Neuron (in vitro differentiated cells): ENCODE results near the gene FDX1.

GRCh38 chr11:107929709-107930344 is 1.6 kb downstream of the RAB39A start:
- PRO-cap, result unidirectional peak, minus-strand start at chr11:107930002

DNA sequence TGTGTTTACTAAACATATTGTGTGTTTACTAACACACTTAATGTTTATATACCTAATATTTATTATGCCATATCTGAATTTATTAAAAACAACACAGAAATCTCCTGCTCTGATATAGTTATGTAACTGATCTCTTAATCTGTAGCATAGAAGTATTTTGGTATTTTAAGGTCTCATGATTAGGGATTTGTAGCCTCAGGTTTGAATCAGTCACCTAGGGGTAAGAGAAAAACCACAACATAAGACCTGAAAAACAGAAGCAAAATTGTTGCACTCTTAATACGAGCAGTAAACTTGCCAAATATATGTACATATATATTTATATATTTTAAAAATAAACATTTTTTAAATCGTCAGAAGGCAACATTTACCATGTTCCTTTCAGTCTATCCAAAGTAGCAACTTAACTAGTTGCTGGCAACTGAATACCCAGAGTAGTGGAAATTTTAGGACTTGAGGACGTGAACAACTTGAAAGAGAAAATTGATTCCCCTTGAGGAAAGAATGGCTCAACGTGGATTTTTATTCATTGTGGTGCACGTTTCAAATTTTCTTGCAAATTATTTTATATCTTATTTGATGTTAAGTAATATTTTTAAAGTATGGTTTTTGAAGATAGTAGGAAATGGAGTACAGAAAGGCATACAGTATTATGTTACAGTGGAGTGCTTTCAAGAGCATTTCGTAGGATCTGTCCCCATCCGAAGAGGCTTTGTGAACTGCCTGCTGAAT is 16.0 kb upstream of the ACAT1 start:
- PRO-cap, result no peak

DNA sequence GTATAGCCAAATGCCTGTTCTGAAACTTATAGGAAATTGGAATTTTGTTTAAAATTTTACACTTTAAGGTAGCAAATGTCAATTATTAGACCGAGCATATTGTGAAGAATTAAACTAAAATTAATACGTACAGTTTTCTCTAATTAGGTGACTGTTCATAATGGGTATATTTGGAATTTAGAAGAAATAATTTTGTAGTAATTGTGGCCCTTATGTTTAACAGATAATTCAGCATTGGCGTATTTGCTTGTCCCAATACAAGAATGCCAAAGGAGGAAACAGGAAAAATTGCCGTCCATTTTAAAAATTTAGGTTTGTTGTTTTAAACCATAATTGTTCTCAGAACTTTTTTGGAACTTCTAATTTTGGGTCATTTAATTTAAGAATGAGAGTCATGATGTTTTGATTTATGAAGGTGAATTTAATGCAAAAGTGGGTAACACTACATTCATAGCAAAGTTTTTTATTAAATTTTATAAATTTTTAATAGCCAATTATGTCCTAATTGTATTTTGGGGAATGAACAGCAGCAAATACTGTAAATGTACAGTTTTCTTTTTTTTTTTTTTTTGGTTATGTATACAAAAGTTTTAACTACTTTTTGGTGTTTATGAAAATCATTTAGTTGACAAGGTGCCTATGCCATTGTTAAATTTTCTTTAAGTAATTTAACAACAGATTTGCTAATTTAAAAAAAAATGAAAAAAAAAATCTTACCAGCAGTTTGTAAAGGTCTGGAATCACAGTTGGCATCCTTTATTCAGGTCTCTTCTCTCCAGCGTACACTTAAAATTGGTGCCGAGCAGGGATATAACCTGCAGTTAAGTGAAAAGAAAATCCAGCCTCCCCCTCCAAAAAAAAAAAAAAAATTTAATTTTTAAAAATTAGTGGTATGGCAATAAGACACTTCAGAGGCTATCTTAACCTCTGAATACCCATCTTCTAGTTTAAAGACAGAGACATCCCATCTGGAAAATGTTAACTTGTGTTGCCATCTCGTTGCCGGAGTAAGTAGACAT is 15.1 kb upstream of the ACAT1 start:
- PRO-cap, result no peak

GRCh38 chr11:108114287-108114681 is 7.1 kb upstream of the ACAT1 start:
- PRO-cap, result no peak

- PRO-cap, result no peak
These were observed 276 bp downstream of the NPAT start for GRCh38 chr11:108222220-108222503.

- PRO-cap, result no peak
These were observed 1.6 kb downstream of the ATM start for GRCh38 chr11:108224496-108224907.

DNA sequence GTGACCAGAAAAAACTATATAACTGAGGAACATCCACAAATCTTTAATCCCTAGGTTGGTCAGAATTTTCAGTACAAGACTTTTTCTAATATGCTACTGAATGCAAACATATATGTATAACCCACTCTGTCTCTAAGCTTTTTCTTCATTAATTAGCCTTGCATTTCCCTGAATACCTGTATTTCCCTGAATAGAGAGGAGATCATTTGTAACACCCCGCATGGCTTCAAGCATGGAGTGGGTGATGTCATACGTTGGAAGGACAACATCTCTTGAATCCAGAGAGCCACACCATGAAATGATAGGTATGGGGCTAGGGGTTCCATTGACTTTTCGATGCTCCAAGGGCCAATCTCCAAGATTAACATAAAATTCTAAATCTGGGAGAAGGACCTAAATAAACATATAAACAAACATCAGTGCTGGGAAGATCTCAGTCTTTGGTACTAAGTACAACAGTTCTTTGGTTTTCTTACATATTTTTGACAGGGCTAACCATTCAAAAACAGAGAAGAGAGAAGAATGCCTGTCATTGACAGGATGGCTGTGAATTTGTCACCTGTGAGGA is 14.6 kb upstream of the C11orf65 start:
- PRO-cap, result no peak

GRCh38 chr11:108497295-108497956 is 758 bp downstream of the POGLUT3 start:
- PRO-cap, result bidirectional peak, plus-strand start at chr11:108497829, minus-strand start at chr11:108497796

DNA sequence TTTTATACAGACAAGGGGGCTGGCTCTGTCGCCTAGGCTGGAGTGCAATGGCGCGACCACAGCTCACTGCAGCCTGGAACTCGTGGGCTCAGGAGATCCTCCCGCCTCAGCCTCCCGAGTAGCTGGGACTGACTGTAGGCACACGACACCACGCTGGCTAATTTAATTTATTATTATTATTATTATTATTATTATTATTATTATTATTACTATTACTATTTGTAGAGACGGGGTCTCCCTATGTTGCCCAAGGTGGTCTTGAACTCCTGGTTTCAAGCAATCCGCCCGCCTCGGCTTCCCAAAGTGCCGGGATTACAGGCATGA is 568 bp upstream of the POGLUT3 start:
- PRO-cap, result no peak

DNA sequence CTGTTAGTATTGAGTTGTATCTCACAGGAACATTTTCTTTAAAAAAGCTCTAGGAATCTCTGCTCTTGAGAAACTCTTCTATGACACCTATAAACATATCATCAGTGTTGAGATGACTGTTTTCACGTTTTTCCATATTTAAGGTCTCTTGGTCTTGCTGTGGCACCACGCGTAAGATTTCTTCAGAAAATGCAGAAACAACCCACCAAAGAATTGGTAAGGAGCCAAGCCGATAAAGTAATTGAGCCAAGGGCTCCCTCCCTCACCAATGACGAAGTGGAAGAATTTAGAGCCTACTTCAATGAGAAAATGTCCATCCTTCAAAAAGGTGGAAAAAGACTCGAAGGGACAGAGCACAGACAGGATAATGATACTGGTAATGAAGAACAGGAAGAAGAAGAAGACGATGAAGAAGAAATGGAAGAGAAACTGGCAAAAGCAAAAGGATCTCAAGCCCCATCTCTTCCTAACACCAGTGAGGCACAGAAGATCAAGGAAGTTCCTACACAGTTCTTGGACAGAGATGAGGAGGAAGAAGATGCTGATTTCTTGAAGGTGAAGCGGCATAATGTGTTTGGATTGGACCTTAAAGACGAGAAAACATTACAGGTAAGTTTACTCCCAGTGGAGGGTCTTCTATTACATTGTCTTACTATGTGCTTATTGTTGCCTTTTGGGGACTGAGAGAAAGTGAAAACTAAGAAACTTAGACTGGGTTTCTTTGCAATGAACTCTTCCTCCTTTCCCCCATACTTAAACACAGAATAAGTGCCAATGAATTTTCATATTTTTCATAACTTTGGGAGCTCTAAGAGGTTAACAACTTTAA is 58.2 kb downstream of the DDX10 start:
- PRO-cap, result no peak

GRCh38 chr11:109747746-109748469 is 325.9 kb downstream of the C11orf87 start:
- PRO-cap, result no peak

GRCh38 chr11:109946202-109946884 is 146.8 kb upstream of the ZC3H12C start:
- PRO-cap, result no peak

GRCh38 chr11:110123915-110125028 is 31.1 kb downstream of the ZC3H12C start:
- PRO-cap, result no peak

DNA sequence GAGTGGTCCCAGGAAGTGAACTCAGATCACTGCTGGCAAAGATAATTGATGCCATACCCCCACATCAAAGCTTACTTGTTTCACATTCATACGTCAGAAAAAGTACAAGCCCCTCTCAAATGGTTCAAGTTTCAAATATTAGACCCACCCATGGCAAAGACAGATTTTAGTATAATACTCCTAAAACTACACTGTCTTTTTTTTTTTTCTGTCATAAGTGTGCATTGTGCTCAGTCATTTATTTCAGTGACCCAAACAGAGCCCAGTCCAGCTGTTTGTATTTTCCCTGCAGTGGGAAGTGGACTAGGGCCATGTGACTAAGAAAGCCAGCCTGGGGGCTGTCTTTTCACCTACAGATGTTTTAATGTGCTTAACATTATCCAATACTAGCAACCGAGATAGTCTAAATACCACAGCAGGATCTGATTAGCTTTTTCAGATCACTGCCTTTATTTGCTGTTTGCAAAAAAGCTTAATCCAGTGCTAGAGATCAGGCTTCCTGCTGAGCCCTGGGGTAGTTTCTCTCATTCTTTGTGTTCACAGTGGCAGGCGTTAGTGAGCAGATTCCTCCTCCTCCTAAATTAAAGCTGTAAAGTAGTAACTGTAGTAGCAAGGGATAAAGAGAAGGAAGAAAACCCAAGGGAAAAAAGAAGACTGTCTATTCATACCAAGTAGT is 34.9 kb downstream of the ZC3H12C start:
- PRO-cap, result bidirectional peak, plus-strand start at position 527 of the sequence, minus-strand start at position 533 of the sequence

DNA sequence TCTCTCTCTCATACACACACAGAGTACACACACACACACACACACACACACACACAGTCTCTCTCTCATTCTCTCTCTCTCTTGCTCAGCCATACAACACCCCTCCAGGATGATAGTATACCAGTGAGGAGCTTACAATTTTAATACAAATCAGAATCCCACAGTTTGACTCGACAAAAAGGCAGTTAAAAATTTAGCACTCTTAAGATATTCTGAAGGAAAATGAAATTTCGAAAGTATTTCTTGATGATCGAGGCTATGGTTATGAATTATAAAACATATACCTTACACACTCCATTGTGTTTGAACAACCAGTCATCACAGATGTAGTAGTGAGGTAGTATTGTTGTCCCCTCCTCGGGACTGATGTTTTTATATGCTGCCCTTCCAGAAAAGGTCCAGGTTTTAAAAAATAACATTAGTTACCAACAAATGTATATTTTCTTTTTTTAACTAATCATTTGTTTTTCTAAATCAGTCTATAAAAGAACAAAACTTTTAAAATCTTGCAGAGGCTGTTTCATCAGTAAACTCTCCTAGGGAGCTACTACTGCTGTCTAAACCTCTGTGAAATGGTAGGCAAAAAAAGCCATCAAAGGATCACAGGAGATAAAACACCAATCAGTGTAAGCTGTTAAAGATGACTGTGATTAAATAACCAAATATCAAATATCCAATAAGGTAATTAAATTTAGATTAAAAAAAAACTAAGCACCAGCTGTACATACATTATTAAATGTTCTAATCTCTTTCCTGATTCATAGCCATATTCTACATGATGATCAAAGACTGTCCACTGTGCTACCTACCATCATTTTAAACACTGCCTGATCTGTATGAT is 65.6 kb downstream of the RDX start:
- PRO-cap, result no peak

DNA sequence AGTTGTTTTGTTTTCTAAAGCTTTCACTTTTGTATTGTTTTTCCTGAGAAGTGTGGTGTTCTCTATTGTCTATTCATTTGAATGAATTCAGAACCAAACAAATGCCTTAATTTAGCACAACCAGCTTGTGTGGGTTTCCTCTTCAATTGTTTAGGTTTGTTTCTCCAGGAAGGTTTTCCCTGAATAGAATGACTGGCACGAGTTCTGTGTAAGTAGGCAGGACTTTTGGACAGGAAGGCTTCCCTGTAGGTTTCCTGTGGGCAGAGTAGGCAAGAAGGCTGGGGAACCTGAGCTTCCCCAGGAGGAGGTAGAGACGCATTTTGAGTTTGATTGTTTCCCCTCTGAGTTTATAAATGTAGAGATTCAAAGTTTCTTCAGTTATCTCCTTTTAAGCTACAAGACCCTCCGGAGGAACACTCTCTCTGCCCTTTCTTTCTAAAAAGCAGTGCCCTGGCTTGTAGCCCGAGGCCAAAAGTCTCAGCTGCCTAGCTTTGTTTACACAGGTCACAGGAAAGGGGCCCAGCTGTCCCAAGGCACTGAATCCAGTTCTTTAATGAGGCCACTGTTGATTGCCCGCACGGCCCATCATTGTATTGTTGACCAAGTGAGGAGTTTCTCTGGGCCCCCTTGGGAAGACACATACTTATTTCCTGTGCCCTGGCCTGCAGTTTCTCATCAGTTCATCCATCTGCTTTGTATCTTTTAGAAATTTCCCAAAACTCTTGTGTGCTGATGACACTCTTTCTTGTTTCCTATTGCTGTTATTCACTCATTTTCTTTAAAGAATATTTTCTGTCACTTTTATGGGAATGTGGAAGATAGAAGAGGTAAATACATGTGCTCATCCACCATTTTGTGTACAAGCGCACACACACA is 66.6 kb upstream of the FDX1 start:
- PRO-cap, result no peak

DNA sequence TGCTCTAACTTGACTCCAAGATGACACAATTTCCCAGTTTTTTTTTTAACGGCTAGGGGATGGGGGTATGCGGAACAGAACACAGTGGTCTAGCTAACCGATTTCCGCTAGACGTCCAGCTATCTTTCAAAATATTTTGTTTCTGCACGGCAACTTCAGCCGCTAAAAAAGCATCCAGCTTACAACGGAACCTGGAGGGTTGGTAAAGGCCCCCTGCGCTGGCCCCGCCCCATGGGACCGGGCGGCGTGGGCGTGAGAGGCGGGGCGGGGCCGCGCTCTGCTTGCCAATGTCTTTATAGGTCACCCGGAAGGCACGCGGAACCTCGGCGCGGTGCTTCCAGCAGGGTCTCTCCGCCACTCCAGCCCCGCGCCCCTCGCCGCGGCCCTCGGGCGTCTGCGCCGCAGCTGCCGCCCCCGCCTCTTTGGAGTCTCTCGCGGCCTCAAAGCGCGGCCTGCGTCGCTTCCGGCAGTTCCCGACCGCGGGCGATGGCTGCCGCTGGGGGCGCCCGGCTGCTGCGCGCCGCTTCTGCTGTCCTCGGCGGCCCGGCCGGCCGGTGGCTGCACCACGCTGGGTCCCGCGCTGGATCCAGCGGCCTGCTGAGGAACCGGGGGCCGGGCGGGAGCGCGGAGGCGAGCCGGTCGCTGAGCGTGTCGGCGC is at the start of gene FDX1:
TSS of gene FDX1 (plus strand) at position 314 of the 658 bp plus-strand sequence.
- PRO-cap, result bidirectional peak, plus-strand start at position 256 of the sequence, minus-strand start at position 204 of the sequence; bidirectional peak, plus-strand start at position 469 of the sequence, minus-strand start at position 396 of the sequence

GRCh38 chr11:110430293-110431003 is 700 bp downstream of the FDX1 start:
- PRO-cap, result bidirectional peak, plus-strand start at chr11:110430738, minus-strand start at chr11:110430647

DNA sequence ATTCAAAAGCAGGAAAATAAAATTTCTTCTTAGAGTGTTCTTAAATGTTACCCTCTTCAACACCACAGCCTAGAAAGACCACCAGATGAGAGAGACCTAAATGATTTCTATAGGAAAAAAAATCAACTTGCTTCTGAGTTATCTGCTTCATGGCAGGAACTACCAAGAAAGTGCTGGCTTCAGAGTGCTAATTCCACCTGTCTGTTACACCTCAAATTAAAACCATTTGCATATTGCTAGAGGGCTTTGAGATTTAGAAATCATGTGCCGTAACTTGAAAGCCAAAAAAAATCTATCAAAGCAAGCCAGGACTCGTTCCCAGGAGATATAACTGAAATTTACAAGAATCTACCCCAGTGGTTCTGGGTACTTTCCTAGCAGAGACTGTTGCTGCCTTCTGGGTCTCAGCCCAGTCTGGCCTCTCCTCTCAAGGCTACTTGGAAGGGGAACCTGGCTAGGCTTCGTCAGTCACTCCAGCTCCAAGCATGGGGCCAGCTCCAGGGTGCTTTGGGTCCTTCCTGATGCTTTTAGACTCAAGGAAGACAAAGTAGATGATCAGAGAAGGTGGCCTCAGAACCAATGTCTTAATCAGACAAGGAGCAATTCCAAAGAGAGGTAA is 31.4 kb downstream of the POU2AF3 start:
- PRO-cap, result no peak

DNA sequence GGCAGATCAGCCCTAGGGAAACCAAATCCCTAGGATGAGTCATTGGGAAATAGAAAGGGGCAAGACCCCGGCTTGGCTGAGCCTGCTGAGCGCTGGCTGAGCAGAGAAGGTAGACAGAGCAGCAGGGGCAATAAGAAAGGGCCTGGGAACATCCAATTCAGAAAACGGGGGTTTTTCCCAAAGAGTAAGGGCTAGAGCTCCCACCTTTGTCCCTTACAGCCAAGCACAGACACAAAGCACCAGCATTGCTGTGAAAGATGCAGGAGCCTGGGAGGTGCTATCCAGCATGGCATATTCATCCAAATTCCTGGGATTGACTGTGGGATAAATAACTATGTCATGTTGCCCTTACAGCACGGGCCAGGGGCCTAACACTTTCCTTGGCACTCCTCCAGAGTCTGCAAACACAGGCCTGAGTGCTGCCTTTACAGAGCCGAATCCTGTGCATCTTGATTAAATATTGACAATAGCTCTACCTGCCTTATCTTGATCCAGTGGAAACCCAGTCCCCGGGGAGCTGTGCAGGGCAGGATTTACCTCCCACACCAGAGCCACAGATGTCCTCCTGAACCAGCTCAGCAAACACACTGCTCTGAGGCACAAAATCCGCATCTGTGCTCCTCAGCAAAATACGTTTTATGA is 36.2 kb downstream of the POU2AF3 start:
- PRO-cap, result no peak